Frontal cortex (tissue), 2 donors: ENCODE measurements around a stretch of chr14.

DNA sequence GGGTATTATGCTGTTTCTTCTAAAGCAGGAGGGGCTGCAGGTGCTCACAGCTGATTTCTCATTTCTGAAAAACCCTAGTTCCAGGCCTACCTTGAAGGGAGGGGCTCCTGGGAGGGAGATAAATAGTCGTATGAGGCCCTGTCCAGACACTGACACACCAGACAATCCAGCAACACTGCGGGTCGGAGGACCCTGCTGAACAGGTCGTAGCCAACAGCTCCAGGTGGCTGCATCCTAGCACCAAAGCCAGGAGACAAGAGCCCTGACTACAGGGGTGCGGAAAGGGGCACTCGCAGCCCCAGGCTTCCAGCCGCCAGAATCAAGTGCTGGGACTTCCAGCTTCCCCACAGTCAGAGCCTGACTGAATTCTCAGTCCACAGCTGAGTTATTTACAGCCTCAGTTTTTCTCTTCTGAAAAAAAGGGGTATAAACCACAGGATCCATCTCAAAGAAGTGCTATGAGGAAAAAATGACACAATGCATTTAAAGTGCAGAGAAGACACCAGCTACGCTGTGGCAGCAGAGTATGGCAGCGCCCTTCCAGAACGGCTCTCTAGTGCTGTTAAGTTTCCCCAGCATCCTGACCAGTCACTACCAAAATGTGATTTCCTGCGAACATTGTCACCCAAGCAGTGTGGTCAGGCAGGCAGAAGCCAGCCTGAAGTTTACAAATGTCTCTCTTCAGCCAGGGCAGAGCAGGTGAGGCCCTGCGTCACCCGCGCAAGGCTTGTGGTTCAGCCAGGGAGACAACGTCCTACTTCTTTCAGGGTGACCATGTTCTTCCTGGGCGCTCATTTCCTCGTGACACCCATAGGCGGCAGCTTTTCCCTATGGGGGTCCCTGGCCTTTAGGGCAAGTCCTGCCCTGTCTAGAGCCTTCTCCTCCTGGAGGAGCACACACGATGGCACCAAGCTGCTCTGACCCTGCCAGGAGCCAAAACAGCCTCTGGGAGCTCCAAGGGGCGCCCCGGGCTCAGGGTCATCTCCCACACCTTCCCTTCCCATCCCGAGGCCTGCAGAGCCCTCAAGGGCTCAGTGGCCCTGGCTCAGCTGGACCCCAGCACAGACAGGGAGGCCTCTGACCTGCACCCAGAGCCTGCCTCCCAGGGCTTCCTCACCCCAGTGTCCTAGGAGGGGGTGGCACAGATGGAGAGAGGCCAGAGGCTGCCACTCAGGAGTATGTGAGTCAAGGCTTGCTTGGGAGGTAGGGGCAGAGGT is 41.6 kb downstream of the PSMA6 start:
- RAMPAGE, long total RNA, result no peak

- RAMPAGE, long total RNA, result no peak
These were observed 34.6 kb downstream of the NFKBIA start for GRCh38 chr14:35369795-35370541.

GRCh38 chr14:35406828-35407436 is 2.4 kb upstream of the NFKBIA start:
- RAMPAGE, long total RNA, result no peak

DNA sequence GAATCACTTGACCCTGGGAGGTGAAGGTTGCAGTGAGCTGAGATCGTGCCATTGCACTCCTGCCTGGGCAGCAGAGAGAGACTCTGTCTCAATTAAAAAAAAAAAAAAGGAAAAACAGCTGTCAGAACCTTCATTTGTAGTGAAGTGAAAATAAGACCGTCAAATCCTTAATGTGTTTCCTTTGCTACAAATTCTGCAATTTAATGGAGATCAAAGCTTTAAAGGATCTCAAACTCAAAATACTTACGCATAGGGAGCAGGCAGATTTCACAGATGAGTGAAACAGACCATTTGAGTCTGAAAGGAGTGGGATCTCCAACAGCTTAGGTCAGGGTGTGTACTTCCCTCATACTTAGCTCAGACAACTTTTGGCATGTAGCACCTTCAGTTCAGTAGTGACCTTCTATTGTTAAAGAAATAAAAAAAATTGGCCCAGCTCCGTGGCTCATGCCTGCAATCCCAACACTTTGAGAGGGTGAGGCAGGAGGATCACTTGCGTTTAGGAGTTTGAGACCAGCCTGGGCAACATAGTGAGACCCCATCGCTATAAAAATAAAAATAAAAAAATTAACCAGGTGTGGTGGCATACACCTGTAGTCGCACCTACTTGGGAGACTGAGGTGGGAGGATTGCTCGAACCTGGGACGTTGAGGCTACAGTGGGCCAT is 4.5 kb upstream of the NFKBIA start:
- RAMPAGE, long total RNA, result no peak

GRCh38 chr14:35739521-35740175 is 69.4 kb downstream of the RALGAPA1 start:
- RAMPAGE, long total RNA, result no peak

- RAMPAGE, long total RNA, result no peak
These were observed 159.7 kb downstream of the BRMS1L start for GRCh38 chr14:35985687-35986369.

DNA sequence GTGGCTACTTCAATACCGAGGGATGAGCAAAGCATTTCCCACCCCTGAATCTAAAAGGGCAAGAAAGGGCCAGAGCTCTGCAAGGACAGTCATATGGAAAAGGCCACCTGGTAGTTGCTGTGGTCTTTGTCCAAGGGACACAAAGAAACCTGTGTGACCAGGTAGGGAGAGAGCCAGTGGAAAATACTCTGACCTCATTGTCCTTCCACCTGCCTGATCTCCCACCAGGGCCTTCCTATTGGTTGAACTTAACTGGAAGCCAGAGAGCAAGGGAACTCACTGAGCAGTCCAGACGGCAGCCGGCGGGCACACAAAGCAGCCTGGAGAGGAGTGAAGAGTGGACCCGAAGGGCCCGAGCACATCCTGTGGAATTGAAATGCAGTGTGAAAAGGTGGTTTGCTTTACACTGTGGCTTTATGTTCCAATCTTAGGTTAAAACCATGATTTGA is 120.8 kb downstream of the SLC25A21 start:
- RAMPAGE, long total RNA, result no peak

DNA sequence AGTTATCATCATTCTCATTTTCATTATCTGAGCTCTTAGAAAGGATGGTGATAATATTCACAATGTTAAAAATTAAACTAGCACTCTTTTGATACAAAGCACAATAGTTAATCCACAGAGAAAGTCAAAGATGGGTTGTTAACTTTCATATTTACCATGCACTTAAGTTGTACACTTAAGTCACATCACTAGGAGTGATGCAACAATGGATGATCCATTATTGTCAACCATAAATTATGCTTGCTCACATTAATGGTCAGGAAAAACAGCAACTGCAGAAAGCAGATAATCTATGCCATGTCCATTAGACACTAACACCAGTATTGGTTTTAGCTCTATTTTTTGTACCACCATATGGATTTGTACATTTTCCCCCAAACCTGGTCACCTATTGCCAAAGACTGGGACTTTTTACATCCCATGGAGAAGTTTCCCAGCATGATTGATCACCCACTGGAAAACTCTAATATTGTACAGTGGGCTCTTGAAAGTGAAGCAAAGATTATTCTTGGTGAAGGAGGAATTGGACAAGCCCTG is 195.5 kb downstream of the FOXA1 start:
- RAMPAGE, long total RNA, result no peak

DNA sequence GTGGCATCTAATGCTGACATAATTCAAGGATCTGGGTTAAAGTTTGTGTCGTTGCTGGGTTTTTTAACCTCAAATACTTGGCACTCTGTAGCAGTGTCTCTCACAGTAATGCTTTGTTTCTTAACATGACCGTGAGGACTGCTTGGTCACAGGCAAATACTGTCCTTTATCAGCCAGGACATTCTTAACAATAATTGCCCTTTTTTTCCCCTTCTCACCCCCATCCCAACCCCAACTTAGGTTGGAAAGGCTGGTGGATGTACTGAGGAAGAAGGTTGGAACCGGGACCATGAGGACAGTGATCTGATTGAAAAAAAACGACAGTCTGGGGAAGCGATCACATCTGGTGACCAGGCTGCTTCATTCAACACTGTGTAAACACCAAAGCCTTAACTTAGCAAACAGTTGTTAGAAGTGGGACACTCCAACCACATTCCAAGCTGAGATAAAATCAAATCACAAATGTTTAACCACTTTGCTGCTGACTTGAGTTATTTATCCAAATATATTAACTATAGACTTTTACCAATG is 48.3 kb downstream of the FOXA1 start:
- RAMPAGE, long total RNA, result no peak

GRCh38 chr14:37587514-37588103 is 7.4 kb downstream of the FOXA1 start:
- RAMPAGE, long total RNA, result no peak

DNA sequence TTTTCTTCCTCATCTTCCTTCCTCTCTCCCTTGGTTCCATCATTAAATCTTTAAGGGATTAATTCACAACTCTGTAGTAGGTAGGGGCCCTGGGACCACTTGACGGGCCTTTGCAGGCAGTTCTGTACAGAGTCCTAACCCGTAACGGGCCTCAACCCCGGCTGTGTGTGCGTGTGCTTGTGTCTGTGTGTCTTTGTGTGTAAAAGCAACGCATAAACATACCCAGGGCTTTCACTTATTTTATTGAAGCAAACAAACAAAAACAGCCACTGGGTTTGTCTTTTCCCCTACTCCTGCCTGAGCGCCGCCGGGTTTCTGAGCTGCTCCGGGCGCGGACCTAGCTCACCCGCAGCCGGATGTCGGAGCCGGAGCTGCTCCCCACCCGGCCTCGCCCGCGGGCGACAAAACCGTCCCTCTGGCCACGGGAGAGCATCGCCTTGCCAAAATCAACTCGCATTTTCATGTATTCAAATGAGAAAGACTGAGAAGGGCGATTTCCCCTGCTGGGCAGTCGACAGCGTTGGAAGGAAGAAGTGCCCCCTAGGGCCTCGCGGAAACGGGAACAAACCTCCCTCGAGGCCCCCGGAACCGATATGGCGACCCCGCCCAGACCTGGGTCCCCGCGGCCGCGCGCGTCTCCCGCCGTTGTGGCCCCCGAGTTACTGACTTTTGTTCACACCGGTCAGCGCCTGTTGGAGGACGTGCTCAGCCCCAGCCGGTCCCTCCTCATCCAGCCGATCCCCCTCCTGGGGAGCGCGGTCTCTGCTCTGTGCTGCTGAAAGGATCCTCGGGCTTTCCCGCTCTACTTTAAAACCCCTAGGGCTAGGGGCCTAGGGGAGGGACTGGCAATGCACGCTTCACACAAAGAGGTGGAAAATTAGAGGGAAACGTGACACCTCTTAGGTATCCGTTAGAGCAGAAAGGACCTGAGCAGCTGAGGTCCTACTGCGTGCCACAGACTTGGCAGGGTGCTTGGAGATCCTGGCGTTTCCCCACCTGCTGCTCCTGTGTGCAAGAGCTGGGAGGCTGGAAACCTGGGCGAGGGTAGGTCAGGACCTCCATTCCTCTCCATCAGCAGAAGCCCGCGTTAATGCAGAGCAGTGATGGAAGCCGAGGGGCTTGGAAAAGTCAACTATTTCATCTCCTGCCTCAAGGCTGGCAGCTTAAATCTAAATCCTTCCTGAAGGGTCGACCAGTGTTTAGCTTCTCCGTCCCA is 4.2 kb downstream of the TTC6 start:
- RAMPAGE, long total RNA, result no peak

DNA sequence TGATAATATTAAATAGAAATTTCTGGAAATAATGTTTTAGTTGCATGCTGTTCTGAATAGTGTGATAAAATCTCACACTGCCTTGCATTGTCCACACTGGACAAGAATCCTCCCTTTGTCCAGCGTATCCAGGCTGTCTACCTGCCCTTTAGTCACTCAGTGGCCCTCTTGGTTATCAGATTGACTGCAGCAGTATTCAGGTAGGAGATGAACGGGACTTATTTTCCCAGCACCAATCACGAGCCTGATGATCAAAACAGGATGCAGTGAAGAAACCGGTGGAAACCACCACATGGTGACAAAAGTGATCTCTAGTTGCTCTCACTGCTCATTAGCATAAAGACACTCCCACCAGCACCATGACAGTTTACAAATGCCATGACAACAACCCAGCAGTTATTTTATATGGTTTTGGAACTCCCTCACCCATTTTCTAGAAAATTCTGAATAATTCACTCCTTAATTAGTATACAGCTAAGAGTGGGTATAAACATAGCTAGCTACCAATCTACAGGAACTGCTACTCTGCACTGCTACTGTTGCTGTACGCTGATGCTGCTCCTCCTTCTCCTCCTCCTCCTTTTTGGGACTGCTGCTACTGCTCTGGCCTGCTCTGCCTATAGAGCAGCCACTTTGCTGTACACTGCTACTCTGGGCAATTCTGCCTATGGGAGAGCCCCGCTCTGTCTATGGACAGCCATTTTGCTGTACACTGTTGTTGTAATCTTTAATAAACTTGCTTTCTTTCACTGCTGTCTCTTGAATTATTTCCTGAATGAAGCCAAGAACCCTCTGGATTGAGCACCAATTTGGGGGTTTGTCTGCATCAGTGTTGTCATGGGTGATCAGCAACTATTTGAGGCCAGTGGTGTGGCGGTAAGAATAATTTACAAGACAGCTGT is 142.5 kb upstream of the SSTR1 start:
- RAMPAGE, long total RNA, result no peak

DNA sequence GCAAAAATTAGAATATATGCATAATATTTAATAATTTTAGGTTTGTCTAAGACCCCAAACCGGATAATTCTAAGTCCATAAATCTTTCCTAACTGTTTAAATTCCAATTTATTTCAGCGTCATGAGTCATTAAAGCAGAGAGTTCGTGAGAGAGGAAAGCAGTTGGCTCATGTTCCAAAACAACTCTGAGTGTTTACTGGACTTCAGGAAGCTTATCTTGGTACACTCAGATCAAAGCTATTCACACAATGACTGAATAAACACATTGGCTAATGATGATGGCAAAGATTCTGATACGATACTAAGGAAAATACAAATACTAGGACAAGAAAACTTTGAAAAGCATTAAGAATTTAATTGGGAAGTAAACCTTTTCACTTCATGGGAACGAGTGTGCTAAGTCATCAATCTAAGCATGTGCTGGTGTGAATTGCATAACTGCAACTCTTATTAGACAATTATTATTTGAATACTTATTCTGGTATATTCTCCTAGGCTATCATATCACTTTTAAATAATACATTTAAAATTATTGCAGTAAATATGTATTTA is 34.8 kb upstream of the CLEC14A start:
- RAMPAGE, long total RNA, result no peak

DNA sequence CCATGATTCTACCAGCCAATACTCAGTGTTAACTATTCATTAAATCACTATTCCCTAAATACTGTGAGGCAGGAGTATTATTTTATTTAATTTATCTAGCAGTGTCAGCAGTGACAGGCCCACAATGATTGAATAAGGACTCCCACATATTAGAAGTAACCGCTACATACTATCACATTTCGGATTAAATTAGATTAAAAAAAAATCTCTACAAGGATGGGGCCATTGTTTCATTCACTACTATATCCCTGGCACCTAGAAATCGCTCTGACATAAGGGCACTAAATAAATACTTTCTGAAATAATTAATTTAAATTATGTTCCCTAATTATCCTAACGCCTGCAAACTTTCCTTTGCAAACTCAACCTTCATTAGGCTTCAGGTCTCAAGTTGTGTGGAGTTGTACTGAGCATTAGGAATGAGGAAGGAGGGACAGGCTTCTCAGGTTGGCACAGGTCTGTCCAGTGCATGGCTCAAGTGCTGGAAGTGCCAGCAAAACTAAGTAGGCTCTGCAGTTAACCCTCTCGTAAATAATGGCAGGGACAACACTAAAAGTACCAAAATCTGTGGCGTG is 856 bp downstream of the TRAPPC6B start:
- RAMPAGE, long total RNA, result no peak

DNA sequence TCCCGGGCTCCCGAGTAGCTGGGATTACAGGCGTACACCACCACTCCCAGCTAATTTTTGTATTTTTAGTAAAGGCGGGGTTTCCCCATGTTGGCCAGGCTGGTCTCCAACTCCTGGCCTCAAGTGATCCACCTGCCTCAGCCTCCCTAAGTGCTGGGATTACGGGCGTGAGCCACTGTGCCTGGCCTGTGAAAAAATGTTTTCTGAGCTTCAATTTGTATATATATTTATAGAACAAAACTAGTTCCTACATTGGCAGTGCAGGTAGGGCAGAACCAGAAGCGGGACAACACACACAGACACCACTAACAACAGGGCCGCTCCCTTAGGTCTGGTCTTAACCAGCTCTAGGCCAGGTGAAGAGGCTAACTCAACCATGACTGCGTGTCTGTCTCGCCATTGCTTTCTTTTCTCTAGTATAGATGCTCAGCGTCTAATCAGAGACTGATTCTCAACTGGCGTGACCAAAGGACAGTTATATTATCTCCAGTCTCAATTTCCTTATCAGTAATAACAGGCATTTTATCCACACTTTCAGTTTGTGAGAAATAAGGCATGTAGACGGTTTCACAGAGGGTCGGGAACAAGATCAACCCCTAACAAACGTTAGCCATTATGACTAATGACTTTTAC is 1.2 kb upstream of the PNN start:
- RAMPAGE, long total RNA, result no peak

GRCh38 chr14:39203377-39204576 is 28.7 kb downstream of the PNN start:
- RAMPAGE, long total RNA, result no peak

DNA sequence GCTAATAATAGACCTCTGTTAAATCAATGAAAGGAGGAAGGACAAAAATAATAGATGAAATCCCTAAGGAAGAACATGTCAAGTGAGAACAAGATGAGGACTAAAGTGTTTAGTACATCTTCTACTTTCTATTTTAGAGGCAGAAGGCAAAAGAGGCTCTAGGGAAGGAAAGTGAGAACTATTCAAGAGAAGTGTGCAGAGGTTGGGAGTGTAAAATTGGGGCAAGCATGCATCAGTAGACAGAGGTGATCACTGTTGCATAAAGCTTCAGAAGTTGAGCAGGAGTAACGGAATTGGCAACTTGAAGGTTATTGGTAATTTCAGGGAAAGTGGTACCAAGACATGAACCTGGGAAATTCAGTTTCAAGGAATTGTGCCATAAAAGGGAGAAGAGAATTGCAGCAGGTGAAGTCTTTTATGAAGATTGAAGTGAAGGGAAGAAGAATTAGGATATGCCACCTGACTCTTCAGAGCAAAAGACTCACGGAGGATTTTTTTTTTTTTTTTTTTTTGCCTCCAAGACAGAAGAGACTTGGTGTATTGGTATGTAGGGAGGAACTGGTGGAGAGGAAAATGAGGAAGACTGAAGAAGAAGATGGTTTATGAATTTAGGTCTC is 57.1 kb upstream of the FBXO33 start:
- RAMPAGE, long total RNA, result no peak

- RAMPAGE, long total RNA, result no peak
These were observed 351 bp upstream of the LRFN5 start for GRCh38 chr14:41606380-41606669.

- RAMPAGE, long total RNA, result no peak
These were observed 121.9 kb downstream of the FSCB start for GRCh38 chr14:44384905-44385839.

DNA sequence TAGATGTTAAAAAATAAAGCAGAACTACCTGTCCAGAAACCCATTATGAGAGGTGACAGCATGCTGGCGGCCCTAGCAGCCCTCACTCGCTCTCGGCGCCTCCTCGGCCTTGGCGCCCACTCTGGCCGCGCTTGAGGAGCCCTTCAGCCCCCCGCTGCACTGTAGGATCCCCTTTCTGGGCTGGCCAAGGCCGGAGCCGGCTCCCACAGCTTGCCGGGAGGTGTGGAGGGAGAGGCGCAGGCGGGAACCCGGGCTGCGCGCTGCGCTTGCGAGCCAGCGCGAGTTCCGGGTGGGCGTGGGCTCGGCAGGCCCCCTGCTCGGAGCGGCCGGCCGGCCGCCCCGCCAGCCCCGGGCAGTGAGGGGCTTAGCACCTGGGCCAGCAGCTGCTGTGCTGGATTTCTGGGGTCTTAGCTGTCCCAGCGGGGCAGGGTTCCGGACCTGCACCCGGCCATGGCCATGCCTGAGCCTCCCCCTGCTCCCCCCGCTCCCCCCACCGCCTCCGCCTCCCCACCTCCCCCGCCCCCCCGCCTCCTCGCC is 98.6 kb upstream of the C14orf28 start:
- RAMPAGE, long total RNA, result no peak